Thyroid gland (tissue), 7 donors: Measurements from ENCODE around the genes TXN2 and RAC2.

DNA sequence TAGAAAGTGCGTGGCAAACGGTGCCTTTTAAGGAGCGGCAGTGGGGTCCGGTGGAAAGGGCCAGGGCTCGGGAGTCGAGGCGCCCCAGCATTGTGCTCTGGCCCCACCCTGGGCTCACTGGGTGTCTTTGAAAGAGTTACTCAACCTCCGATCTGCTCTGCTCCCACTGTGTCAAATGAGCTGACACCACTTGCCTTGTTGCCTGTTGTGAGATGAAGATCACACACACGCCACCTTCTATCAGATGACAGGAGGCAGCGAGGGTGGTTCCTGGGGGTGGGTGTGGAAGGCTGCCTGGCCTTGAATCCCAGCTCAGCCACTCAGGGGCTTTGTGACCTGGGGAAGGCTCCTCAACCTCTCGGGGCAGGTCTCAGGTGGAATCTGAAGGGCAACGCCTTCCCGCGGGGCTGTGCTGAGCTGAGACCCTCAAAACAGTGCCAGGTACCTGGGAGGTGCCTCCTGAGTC, 15.7 kb downstream of the TXN2 start:
- PRO-cap, 2 experiments, result peak in 2 of 2 experiments; most common plus-strand start position 55 of the sequence (in 2)
- RAMPAGE, long total RNA, 5 experiments, result no peak in any of the 5 experiments

- PRO-cap, 2 experiments, result no peak in any of the 2 experiments
- RAMPAGE, long total RNA, 5 experiments, result no peak in any of the 5 experiments
Observed at GRCh38 chr22:36468011-36468442, 13.4 kb downstream of the TXN2 start.

GRCh38 chr22:36471007-36471908, 10.2 kb downstream of the TXN2 start:
- PRO-cap, 2 experiments, result no peak in any of the 2 experiments
- RAMPAGE, long total RNA, 5 experiments, result no peak in any of the 5 experiments

DNA sequence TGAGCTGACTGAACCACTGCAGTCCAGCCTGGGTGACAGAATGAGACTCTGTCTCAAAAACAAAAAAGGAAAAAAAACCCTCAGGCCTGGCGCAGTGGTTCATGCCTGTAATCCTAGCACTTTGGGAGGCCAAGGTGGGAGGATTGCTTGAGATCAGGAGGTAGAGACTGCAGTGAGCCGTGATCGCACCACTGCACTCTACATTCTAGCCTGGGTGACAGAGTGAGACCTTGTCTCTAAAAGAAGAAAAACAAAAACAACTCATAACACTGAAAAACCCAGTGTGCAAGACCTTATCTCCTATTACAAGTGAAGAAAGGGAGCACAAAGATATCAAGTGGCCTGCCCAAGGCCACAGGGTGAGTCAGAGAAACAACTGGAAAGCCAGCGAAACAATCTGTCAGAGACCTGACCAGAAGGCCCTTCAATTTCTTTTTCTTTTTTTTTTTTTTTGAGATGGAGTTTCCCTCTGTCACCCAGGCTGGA, 2.5 kb downstream of the TXN2 start:
- PRO-cap, 2 experiments, result no peak in any of the 2 experiments
- RAMPAGE, long total RNA, 5 experiments, result no peak in any of the 5 experiments

- PRO-cap, 2 experiments, result peak in 2 of 2 experiments; most common plus-strand start chr22:36481423 (in 2); most common minus-strand start chr22:36481340 (in 1)
- RAMPAGE, long total RNA, 5 experiments, result start-site peak on the minus strand in 4 of 5 experiments, at chr22:36481537-36481650 at its widest, 59 to 478 reads per replicate
Observed at GRCh38 chr22:36480965-36481847, at the start of gene TXN2. TSS of gene TXN2 (minus strand) at chr22:36481640.

DNA sequence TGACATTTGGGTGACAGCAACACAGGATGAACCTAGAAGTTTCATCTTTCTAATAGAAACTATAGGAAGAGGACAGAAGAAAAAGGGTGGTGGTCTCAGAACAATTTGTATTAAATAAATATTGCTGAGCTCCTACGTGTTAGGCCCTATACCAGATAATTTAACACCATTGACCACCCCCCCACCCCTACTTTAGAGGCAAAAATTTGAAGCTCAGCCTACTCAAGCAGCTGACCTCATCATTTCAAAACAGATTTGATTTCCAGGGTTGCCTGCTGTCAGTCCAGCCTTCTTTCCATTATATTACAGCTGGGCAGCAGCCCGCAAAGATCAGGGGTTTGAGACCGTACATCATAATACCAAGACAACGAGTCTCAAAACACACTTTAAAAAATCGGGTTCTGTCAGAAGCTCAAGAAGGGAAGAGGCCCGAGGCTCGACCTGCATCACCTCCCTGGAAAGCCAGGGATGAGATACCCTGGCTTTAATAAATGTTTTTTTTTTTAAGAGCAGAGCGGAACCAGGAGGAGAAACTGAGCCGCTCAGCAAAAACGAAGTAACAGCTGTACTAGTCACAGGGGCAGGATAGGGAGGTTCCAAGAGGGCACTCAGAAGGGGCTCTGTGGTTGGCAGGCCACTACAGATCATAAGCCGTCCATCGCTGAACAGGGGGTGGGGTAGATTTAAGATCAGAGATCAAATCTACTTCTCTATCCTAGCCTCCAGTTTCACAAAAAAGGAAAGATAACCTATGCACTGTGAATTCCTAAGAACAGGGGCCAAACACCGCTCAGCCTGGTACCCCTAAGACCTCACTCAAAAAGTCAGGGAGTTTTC, 821 bp downstream of the EIF3D start:
- PRO-cap, 2 experiments, result no peak in any of the 2 experiments
- RAMPAGE, long total RNA, 5 experiments, result no peak in any of the 5 experiments

GRCh38 chr22:36546301-36546532, 17.3 kb upstream of the EIF3D start:
- PRO-cap, 2 experiments, result no peak in any of the 2 experiments
- RAMPAGE, long total RNA, 5 experiments, result no peak in any of the 5 experiments

- PRO-cap, 2 experiments, result no peak in any of the 2 experiments
- RAMPAGE, long total RNA, 5 experiments, result no peak in any of the 5 experiments
Observed at GRCh38 chr22:36781945-36782361, 6.0 kb upstream of the IFT27 start.

DNA sequence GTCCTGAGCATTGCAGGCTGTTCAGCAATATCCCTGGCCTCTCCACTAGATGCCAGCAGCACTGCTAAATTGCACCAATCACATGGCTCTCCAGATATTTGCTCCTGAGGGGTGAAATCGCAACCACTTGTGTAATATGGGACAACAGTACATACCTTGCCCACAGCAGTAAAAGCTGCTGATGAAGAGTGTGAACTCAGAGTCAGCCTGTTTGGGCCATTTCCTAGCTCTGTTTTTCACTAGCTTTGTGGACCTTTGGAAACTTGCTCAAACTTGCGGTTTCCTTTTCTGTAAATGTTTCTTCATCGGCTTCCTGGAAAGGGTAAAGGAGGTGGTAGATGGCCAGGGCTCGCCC, 12.9 kb downstream of the NCF4 start:
- PRO-cap, 2 experiments, result no peak in any of the 2 experiments
- RAMPAGE, long total RNA, 5 experiments, result no peak in any of the 5 experiments

DNA sequence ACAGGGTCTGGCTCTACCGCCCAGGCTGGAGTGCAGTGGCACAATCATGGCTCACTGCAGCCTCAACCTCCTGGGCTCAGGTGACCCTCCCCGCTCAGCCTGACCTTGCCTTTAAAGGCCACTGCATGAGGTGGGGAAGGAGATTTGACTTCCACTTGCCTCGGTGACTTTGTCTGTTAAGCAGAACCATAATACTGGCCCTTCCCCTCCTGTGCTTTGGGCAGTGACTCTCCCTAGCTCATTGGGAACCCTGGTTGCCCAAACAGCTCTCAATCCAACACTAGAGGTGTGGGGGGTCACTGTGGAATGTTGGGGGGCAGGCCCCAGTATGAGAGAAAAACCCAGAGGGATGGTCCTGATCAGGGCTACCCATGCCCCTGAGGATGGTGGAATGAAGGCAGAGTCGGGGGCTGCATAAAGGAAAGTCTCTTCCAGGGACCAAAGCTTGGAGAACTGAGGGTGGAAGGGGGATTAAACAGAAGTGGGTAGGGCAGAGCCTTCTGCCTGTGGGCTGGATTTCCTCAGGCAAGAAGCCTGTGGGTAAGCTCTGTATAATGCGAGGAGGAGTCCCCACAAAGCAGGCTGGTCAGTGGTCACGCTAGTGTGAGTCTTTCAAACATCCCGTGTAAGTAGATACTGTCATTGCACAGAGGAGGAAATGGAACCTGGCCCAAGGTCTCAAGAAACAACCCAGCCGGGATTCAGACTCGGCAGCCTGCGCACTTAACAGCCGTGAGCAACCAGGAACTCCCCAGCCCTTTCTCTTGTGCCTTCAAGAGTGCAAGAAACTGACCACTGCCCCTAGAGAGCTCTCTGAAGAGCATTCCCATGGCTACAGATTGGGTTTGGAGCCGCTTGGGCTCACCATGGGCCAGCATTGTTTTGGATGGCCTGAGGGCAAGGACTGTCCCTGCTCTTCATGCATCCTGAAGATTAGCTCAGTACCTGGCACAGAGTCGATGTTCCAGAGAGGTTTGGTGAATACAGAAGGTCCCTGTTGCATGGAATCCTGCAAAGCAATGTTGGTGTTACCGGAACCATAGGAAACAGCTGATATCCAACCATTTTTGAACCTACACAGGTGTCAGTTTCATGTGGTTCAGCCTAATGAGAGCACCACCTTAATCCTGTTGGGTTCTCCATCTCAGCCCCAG, 5.8 kb downstream of the MPST start:
- PRO-cap, 2 experiments, result no peak in any of the 2 experiments
- RAMPAGE, long total RNA, 5 experiments, result no peak in any of the 5 experiments

DNA sequence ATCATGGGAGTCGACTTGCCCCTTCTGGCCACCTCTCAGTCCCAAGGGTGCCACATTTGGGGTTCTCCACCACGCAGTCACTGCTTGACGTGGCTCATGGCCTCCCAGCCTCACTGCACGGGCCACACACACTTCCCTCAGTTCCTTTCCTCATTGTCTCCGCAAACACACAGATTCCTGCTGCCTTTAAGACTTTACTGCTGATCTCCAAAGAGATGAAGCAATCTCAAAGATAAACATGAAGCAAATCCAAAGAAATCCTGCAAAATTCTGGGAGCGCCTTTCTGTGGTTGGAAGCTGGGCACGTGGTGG, 17.5 kb downstream of the C1QTNF6 start:
- PRO-cap, 2 experiments, result no peak in any of the 2 experiments
- RAMPAGE, long total RNA, 5 experiments, result no peak in any of the 5 experiments

GRCh38 chr22:37179968-37180558, 8.0 kb downstream of the C1QTNF6 start:
- PRO-cap, 2 experiments, result peak in 1 of 2 experiments; most common plus-strand start chr22:37180279 (in 1); most common minus-strand start chr22:37180160 (in 1)
- RAMPAGE, long total RNA, 5 experiments, result no peak in any of the 5 experiments

GRCh38 chr22:37187507-37187820, 583 bp downstream of the C1QTNF6 start:
- PRO-cap, 2 experiments, result no peak in any of the 2 experiments
- RAMPAGE, long total RNA, 5 experiments, result no peak in any of the 5 experiments

DNA sequence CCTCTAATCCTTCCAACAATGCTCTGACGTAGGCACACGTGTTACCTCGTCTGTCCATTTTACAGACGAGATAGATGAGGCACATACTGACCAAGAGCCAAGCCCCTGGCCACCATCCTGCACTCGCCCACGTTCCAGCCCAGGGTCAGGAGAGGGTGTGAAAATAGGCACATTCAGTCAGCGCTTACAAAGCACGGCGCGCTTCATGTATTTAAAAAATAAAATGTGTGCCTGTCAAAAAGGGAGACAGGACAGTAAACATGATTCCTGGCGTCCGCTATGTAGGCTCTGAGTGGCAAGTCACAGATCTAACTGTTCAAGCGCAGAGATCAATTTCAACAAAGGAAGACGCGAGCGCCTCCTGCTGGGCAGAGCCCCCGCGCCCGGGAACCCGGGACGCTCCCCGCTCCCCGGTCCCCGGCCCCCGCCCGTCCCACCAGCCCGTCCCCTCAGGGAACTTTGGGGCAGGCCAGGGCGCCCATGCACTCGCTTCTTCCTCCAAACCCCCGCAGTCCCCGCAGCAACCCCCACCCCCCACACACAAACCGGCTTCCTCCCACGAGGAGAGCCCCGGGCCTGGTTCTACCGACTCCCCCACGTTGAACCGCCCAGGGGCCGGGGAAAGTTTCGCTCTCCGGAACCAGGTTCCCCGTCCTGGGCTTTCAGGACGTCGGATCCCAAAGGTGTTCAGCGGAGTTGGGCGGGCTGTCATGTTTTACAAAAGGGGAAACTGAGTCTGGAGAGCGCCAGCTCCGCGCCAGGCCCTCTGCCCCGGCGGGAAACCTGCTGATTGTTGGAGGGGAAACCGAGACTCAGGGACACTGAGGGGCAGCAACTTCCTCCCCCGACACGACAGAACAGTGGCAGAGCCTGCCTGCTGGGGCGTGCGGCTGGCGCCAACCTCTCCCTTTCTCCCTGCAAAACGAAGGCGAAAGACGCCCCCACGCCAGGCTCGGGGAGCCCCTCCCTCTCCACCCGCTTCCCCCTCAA, 10.5 kb upstream of the C1QTNF6 start:
- PRO-cap, 2 experiments, result peak in 2 of 2 experiments; most common plus-strand start position 452 of the sequence (in 2); most common minus-strand start position 302 of the sequence (in 1)
- RAMPAGE, long total RNA, 5 experiments, result no peak in any of the 5 experiments

DNA sequence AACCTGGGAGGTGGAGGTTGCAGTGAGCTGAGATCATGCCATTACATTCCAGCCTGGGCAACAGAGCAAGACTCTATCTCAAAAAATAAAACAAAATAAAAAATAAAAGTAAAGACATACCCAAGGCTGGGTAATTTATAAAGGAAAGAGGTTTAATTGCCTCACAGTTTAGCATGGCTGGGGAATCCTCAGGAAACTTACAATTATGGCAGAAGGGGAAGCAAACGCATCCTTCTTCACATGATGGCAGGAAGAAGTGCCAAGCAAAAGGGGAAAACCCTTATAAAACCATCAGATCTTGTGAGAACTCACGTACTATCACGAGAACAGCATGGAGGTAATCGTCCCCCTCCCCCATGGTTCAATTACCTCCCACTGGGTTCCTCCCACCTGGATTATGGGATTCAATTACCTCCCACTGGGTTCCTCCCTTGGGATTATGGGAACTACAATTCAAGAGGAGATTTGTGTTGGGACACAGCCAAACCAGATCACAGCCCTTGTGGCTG, 8.2 kb upstream of the SSTR3 start:
- PRO-cap, 2 experiments, result no peak in any of the 2 experiments
- RAMPAGE, long total RNA, 5 experiments, result no peak in any of the 5 experiments

DNA sequence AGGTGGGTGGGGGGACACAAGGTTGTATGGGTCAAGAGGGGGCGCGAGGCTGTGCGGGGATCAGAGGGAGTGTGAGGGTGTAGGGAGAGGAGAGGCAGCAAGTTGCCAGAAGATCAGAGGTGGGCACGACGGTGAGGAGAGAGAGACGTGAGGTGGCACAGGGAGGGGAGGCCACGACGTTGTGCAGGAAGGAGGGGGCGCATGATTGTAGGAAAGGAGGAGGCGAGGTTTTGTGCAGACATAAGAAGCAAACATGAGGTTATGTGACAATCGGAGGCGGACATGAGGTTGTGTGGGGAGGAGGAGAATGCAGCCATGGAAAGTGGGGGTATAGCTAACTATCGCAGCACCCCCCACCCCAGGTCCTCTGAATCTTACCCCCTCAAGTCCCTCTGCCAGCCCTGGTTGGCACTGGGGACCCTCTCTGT, 12.7 kb downstream of the RAC2 start:
- PRO-cap, 2 experiments, result no peak in any of the 2 experiments
- RAMPAGE, long total RNA, 5 experiments, result no peak in any of the 5 experiments

DNA sequence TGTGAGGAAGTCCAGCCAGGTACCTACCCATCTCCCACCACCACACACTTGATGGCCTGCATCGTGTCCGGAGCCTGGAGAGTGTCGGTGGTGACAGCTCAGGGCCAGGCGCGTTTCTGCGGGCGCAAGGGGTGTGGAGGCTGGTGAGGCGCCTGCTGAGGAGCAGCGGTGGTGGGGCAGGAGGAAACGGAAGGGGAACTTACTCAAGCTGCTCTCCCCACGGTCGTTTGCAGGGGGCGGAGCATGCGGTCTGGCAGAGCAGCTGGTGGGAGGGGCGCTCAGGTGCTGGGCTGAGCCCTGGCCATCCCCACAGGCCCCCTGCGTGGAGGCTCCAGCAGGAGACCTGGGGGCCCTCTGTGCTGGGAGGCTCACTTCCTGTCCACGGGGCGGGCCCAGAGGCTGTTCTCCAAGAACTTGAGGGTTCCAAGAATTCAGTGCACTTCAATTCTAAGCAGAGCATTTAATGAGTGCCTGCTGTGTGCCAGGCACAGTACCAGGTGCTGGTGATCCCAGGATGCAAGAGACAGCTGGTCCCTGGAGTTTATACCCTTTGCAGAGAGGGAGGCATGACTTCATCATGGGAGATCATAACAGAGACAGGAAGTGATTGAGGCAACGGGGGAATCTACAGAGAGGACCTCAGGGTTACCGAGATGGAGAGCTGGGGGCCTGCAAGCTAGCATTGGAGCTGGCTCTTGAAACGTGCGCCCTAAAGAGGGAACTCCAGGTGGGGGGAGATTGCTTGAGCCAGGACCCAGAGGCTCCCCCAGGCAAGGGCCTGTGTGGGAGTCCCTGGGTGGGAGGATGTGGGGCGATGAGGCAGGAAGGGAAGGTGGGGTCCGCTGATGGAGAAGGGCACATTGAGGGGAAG, at the start of gene RAC2:
Gene RAC2, minus strand, starts transcription at position 183 of the 871 bp plus-strand sequence.
- PRO-cap, 2 experiments, result peak in 2 of 2 experiments; most common minus-strand start position 118 of the sequence (in 2)
- RAMPAGE, long total RNA, 5 experiments, result start-site peak on the minus strand in 3 of 5 experiments, centred at positions 122 to 182 of the sequence, 8 to 21 reads per replicate

DNA sequence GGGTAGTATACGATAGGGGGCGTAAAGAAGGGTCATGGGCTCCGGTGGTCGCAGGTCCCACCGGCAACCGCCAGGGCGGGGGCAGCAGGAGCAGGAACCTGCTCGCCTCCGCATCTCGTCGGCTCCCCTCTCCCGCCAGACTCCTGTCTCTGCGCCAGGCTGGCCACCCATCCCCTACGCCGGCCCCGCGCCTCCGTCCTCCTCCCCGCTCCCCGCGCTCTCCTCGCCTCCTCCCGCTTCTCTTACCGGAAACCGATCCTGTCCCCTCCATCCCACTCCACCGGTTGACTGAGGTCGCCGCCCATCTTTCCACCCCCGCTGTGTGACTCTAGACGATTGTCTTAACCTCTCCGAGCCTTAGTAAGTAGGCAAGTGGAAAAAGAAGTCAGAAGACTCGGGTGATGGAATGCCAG, 52.8 kb downstream of the CYTH4 start:
- PRO-cap, 2 experiments, result no peak in any of the 2 experiments
- RAMPAGE, long total RNA, 5 experiments, result no peak in any of the 5 experiments

DNA sequence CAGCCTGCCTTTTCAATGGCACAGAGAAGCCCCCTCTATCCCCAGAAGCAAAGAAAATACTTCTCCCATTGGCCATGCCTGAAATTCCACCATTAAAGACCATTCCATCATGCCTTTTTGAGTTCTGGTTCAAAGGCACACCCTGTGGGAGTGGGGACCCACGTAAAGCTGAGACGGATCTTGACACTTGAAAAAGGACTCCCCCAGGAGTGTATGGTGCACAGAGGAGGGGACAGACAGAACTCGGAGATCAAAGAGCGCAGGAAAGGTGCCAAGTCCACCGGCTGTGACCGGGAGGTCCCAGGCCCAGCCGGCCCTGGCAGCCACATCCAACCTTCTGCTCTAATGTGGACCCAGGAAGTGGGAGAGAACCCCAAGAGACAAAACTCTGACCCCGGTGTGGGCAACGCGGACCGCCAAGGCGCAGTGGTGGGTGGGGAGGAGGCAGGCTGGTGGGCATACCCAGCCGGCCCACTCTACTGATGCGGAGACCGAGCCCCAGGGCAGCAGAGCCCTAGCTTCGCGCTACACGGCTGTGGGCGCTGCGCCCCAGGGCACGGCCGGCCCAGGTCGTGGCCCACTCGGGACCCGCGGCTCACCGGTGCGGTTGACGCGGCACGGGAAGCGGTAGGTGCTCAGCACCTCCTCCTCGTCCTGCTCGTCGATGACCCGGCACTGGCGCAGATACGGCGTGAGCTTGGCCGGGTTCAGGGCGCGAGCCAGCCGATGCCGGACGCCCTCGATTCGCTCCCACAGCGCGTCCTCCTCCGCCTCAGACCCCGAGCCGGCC, 653 bp downstream of the CARD10 start:
- PRO-cap, 2 experiments, result no peak in any of the 2 experiments
- RAMPAGE, long total RNA, 5 experiments, result no peak in any of the 5 experiments

DNA sequence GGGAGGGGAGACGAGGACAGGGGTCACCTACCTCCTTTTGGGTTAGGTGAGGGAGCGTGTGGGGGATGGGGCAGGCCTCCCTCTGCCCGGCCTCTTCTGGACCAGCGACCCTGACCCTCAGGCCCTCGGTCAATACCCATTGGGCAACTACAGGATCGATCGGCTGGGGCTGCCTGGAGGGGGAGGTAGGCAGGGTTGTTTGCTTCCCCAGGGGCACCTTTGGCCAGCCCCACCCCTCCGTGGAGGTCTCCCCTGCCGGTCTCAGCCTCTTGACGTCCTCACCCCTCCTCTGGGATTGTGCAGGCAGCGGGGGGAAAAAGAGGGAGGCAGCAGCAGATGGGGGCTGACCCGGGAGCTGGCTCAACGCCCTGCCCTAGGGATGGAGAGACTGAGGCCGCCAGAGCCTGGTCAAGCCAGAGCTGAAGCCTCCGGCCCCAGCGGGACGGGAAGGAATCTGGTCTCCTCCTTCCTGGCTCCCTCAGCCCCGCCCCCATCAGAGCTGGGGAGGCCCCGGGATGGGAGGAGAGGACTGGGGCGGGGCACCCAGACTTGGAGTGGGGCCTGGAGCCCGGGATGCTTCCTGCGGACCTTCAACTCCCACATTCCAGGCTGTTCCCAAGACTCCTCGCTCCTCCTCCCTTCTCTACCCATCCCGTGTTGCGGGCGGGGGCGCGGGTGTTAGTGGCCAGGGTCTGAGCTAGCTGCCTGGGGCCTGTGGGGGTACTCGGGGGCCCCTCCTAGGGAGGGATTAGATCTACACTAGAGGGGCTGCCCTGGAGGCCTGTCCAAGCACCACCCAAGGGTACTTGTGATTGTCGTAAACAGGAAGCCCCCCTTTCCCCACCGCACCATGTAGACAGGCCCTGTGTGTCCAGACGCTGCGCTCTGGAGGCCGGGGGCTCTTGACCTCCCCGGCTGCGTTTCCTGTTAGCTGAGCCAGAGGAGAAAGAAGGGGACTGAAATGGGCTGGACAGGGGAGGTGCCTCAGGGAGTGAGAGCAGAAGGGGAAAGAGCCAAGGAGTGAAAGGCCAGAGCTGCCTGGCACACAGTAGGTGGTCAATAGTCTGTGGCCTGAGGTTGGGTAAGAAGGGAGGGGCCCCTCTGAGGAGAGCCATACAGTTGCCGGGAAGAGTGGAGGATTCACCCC, 14.2 kb upstream of the CDC42EP1 start:
- PRO-cap, 2 experiments, result peak in 2 of 2 experiments; most common plus-strand start position 546 of the sequence (in 1); most common minus-strand start position 456 of the sequence (in 2)
- RAMPAGE, long total RNA, 5 experiments, result no peak in any of the 5 experiments